ENCODE data around the genes CLSTN1, PGD and PEX14.

DNA sequence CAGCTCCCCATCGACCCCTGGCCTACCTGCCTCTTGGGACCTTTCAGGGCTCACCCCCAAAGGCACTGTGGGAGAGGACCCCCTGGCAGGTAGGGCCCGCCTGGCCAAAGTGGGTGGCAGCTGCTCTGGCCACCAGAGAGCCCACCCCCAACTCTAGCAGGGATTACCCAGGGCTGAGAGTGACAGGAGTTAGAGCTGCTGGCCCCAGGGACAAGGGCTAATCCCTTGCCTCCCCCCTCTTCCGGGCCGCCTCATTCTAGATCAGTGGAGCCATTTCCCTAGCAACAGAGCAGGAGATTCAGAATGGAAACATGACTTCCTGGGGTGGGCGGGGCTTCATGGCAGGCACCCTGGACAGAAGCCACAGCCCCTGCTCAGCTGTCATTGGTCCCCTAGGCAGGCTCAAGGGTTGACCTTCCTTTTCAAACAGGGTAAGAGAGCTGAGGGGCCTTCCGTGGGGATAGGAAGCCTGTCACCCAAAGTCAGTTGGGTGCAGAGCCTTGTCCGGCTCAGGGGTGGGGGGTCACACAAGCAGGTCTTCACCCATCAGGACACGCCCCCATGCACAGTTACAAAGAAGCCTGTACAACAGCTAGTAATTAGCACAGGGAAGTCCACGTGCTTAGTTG, 4.7 kb downstream of the TMEM201 start:
- PRO-cap = no peak
- RAMPAGE, long total RNA, 2 experiments = no peak in any of the 2 experiments

- PRO-cap = no peak
- RAMPAGE, long total RNA, 2 experiments = no peak in any of the 2 experiments
Measured at GRCh38 chr1:9612917-9614101, 24.6 kb downstream of the TMEM201 start.

DNA sequence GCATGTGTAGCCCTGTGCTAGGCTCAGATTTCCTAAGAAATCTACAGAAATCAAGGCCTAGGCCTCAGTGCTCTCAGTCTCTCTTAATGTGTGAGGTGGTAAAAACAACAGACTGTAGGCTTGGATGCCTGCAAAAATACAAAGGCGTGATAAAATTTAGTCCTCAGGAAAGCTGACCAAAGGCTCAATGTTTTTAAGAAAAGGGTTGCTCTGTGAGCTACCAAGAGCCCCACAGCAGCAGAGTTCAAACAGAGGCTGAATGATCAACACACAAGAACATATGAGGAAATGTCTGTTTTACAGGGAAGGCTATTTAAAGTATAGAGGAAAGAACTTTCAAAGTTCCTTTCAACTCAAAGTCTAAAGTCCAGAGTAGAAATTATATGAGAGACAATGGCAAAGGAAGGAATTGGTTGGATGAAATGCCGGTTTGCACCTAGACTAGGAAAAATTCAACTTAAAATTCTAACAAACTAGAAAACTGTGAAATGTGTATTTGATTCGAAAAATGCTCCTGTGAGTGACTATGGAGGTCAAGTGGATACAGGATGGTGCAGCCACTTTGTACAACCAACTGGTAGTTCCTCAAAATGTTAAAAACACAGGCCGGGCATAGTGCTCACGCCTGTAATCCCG, 8.6 kb downstream of the CLSTN1 start:
- PRO-cap = no peak
- RAMPAGE, long total RNA, 2 experiments = no peak in any of the 2 experiments

DNA sequence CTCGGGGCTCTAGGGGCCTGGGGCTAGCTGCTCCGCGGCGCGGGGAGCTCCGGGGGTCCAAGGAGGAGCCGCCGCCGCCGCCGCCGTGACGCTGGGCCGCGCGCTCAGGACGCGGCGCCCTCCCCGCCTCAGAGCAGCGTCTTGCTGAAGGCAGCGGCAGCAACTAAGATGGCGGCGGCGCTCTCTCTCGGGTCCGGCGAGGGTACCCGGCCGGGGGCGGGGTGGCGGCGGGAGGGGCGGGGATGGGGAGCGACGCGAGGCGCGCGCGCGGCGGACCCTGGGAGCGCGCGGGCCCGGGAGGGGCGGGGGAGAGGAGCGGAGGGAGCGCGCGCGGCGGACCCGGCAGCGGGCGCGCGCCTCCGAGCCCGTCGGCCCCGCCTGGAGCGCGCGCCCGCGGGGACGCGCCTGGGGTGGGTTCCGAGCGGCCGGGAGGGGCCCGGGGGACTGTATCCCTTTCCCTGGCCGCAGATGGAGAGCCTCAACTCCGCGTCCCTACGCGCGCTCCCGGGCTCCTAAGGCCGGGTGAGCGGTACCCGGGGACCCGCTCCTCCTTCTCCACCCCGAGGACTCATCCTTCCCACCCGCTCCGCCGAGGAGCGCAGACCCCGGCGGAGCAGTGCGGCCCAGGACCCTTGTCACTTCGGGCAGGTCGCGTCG, at the start of gene CLSTN1:
Gene CLSTN1 (minus strand): TSS at position 170 of the 657 bp plus-strand sequence.
- PRO-cap = bidirectional peak, plus-strand start at position 420 of the sequence, minus-strand start at position 165 of the sequence
- RAMPAGE, long total RNA, 2 experiments = no peak in any of the 2 experiments

DNA sequence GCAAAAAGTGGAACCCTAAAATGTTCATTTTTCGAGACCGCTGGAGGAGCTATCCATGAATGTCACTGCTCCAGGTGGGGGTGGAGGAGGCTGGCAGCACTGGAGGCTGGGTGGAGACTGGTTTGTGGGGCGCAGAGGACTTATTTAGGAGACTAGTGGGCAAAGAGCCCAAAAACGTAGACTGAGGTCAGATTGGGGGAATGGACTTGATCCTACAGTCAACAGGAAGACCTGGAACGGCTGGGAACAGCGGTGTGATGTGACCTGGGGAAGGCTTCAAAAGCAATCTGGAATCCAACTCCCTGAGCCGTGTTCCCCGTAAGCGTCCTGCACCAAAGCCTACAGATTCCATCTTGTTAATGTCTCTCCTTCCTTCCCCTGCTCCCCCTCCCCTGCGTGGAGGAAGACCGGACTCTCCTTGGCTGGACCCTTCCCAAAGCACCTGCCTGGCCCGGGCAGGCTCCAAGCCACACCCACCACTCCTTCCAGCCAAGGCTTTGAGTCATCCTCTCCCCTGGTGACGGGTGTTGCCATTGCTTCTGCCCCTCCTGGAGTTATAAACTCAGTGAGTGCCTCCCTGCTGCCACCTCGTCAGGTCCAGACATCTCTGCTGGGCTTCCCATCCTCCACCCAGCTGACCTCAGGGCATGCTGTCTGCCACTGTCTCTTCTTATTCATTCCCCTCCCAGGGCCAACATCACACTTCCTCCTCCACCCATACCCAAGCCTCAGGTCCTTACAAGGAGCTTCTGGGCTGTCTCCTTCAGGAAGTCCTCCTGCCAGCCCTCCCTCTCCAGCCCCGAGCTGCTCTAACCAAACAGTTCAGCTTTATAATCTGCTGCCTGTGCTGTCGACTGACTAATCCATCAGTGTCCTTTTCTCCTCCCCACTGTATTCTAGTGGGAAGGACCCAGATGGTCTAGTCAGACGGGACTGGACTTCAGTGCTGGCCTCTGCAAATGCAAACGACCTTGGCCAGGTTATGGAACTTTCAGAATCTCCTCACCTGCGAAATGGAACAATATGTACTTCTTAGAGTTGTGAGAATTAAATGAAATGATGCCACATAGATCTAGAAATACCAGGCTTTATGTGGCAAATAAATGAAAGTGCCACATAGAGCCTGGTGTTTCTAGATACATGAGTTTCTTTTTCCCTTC, 1.7 kb upstream of the CLSTN1 start:
- PRO-cap = bidirectional peak, plus-strand start at position 565 of the sequence, minus-strand start at position 394 of the sequence
- RAMPAGE, long total RNA, 2 experiments = no peak in any of the 2 experiments

- PRO-cap = no peak
- RAMPAGE, long total RNA, 2 experiments = no peak in any of the 2 experiments
Measured at GRCh38 chr1:9843383-9843878, 19.7 kb upstream of the CLSTN1 start.

GRCh38 chr1:9849903-9850449, 26.2 kb upstream of the CLSTN1 start:
- PRO-cap = no peak
- RAMPAGE, long total RNA, 2 experiments = no peak in any of the 2 experiments

DNA sequence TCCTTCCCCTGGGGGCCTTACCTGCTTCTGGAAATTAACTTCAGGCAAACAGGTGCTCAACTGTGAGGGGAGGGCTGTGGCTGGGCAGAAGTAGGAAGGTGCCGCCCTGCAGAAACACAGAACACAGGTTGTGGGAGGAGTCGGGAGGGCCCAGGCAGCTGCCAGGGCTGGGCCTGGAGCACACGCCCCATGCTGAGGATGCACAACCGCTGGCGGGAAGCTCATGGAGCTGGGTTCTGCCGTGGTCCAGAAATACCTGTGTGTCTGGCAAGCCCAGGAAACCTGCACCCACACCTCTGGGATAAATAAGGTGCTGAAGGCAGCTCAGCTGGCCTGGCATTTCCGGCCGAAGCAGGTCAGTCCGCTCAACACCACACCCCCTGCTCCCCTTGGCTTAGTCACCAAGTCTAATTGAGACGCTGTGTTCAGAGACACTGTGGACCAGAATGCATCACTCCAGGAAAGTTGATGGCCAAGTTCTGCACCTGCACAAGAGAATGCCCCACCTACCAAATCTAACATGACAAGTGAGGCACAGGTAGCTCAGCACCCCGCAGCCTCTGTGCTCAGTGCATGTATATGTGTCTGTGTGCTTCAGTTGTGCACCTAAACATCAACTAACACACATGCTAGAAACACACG, 32.1 kb downstream of the CTNNBIP1 start:
- PRO-cap = no peak
- RAMPAGE, long total RNA, 2 experiments = no peak in any of the 2 experiments

GRCh38 chr1:9910452-9911530, 722 bp upstream of the CTNNBIP1 start:
- PRO-cap = bidirectional peak, plus-strand start at chr1:9910582, minus-strand start at chr1:9910248; bidirectional peak, plus-strand start at chr1:9910969, minus-strand start at chr1:9910873
- RAMPAGE, long total RNA, 2 experiments = no peak in any of the 2 experiments

GRCh38 chr1:10059190-10059944, 26.6 kb downstream of the UBE4B start:
- PRO-cap = no peak
- RAMPAGE, long total RNA, 2 experiments = no peak in any of the 2 experiments

DNA sequence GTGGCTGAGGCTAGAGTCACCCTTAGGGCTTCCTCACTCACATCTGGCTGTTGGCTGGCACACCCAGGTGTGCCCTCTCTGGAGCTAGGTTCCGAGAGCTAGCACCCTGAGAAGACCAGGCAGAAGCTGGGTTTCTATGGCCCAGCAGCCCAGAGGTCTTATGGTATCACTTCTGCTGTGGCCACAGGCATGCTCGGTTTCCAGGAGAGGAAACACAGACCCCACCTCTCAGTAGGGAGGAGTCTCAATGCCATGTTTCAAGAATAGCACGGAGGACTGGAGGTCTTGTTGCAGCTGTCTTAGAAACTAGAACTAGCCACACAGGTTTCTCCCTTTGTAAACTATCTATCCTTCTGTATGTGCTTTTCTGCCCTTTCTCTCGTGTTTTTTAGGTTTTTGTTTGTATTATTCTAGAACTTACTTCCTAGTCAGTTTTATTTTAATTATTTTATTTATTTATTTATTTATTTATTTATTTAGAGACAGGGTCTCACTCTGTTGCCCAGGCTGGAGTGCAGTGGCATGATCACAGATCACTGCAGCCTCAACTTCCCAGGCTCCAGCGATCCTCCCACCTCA, 20.5 kb upstream of the KIF1B start:
- PRO-cap = no peak
- RAMPAGE, long total RNA, 2 experiments = no peak in any of the 2 experiments

DNA sequence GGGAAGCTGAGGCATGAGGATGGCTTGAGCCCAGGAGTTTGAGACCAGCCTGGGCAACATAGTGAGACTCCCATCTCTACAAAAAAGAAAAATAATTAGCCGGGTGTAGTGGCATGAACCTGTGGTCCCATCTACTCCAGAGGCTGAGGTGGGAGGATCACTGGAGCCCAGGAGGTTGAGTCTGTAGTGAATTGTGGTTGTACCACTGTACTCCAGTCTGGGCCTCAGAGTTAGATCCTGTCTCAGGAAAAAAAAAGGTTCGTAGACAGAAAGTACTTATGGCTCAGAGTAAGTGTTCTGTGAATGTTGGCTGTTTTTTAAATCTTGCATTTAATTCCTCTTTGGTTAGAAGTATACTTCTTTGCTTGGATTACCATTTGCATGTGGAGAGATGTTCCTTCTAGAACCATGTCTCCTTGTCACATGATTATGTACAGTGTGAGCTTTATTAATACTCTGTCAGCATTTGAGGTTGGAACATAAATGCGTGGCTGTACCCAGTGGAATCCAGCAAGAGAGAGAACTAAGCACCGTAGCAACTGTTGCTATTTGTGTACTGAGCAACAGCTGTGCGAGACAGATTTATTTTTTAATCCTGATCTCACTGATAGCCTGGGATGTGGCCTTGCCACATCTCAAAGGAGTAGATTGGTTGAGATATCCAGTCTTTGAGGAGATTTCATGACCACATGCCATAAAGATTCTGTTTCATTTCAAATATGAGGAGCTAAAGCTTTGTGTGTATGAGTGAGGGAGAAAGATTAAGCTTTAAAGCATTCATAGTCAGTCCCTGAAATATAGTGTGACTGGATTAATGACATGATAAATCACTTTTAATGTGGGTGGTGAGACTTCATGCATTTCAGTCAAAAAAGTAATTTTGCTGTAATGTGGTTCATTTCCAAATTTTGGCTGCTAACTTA, 43.3 kb downstream of the KIF1B start:
- PRO-cap = no peak
- RAMPAGE, long total RNA, 2 experiments = no peak in any of the 2 experiments

GRCh38 chr1:10296271-10296810, 86.0 kb downstream of the KIF1B start:
- PRO-cap = no peak
- RAMPAGE, long total RNA, 2 experiments = no peak in any of the 2 experiments

GRCh38 chr1:10310585-10311095, 88.2 kb upstream of the PGD start:
- PRO-cap = no peak
- RAMPAGE, long total RNA, 2 experiments = no peak in any of the 2 experiments

DNA sequence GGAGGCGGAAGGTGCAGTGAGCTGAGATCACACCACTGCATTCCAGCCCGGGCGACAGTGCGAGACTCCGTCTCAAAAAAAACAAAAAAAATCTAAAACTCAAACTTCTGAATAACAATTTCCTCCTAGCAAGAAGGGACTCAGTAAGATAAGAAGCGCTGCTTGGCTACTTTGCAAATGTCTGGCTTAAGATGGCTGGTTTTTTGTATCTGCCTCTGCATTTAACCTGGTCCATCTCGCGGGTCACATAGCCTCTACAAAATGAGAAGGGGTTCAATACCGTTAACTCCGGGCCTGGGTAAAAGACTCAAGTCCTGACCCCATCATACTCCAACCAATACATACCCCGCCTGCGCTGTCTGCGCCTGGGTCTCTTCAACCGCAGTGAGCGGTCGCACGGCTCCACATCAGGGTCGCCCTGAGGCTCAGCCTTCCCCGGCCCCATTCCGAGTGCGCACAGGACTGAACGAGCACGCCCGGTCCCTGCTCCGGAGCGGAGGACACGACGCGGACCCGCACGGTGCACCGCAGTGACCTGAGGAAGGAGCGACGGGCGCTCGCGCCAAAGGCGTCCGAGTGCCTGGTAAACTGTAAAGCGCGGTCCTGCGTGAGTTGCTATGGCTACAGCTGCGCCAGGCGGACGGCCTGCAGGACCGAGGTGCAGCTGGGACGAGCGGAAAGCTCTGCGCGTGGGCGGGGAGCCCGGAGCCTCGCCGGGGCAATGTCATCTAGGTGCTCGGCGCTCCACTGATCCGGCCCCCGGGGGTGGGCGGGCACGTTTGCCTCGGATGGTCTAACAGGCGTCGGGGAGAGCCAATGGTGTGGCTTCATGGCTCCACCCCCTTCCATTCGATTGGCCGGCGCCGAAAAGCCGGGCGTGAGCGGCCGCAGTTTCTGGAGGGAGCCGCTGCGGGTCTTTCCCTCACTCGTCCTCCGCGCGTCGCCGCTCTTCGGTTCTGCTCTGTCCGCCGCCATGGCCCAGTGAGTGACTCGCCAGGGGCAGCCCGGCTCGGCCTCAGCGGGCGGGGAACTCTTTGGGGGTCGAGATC, at the start of gene PGD:
Gene PGD (plus strand): TSS at position 920 of the 1,049 bp plus-strand sequence.
- PRO-cap = bidirectional peak, plus-strand start at position 925 of the sequence, minus-strand start at position 726 of the sequence
- RAMPAGE, long total RNA, 2 experiments = start-site peak on the plus strand in 2 of 2 experiments, centred at positions 928 to 936 of the sequence, 102 to 213 reads per replicate; start-site peak on the minus strand in 1 of 2 experiments, centred at position 707 of the sequence, 9 reads per replicate

DNA sequence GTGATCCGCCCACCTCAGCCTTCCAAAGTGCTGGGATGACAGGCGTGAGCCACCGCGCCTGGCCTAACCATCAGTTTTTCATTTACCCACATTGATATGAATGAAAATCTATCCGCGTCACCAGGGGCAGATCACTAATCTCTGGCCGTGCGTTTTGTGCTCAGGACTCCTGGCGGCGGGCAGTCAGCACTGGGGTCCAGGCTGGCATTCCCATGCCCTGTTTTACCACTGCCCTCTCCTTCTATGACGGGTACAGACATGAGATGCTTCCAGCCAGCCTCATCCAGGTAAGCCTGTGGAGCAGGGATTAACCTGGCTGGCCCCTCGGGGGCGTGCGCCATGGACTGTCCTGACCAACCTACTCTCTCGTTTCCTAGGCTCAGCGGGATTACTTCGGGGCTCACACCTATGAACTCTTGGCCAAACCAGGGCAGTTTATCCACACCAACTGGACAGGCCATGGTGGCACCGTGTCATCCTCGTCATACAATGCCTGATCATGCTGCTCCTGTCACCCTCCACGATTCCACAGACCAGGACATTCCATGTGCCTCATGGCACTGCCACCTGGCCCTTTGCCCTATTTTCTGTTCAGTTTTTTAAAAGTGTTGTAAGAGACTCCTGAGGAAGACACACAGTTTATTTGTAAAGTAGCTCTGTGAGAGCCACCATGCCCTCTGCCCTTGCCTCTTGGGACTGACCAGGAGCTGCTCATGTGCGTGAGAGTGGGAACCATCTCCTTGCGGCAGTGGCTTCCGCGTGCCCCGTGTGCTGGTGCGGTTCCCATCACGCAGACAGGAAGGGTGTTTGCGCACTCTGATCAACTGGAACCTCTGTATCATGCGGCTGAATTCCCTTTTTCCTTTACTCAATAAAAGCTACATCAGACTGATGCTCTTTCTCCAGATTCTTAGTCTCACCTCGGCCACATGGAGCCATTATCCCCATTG, 10.7 kb upstream of the CENPS start:
- PRO-cap = no peak
- RAMPAGE, long total RNA, 2 experiments = no peak in any of the 2 experiments

GRCh38 chr1:10474653-10475062, at the start of gene PEX14:
Gene PEX14 (plus strand): TSS chr1:10474950.
- PRO-cap = bidirectional peak, plus-strand start at chr1:10474954, minus-strand start at chr1:10474844
- RAMPAGE, long total RNA, 2 experiments = start-site peak on the plus strand in 2 of 2 experiments, at chr1:10474939-10474969 at its widest, 104 to 118 reads per replicate

GRCh38 chr1:10536001-10536884, 61.5 kb downstream of the PEX14 start:
- PRO-cap = no peak
- RAMPAGE, long total RNA, 2 experiments = no peak in any of the 2 experiments

DNA sequence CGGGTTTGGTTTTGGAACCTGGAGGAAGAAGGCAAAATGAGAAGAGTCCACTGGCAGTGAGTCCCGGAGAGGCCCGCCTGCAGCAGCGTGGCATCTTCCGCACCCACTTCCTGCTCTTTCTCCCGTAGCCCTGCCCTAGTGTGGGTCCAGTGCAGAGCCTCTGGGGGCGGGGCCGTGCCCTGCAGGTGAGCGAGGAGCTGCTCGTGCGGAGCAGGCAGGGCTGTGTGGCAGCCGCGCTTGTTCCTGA, 66.5 kb downstream of the PEX14 start:
- PRO-cap = no peak
- RAMPAGE, long total RNA, 2 experiments = no peak in any of the 2 experiments

- PRO-cap = no peak
- RAMPAGE, long total RNA, 2 experiments = no peak in any of the 2 experiments
Measured at GRCh38 chr1:10654772-10655085, 141.7 kb downstream of the CASZ1 start.

Measured in prostate gland (tissue), 2 donors.